SK-N-MC (cell line): ENCODE results near the genes TBC1D7 and NOL7.

DNA sequence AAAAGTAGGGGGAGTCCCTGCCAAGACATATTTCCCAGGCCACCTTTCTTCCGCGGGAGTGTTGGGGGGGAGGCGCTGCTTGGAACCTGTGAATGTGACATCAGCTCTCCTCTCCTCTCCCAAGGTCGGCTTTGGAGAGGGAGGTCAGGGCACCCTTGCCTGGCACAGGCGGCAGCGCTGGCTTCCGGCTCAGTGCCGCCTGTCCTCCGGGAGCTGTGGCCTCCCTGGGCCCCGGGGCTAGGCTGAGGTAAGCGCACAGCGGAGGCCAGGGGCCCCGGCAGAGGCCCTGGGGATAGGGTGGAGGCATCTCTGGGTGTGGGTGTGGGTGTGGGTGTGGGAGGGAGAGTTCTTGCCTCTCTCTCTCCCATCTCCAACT is 1.9 kb upstream of the EDN1 start:
- RRBS, result 26% methylated on average over 4 of the region's 13 CpGs

- RRBS, result no CpG with 5 or more reads among the region's 4 CpGs
Observed at GRCh38 chr6:12336196-12336688, 46.1 kb downstream of the EDN1 start.

DNA sequence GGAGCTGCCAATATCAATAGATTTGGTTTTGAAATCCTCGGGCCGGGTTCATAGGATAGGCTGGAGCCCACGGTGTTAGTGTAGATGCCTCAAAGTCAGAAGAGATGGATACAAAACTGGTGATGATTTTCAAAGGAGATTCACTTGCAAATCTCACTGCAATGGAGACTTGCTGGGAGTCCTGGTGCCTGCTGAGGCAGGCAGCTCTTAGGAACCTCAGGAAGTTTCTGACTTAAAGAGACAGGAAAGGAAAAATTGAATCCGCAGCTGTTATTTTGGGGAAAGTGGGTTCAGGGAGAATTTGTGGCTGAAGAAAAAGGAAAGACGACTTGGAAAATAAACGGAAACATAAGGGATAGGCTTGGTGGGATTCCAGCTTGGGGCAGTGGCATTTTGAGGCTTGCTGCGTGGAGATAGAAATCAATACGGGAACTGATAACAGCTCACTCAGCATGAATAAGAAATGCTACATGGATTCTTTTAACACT is 241.6 kb downstream of the PHACTR1 start:
- RRBS, result no CpG with 5 or more reads among the region's 8 CpGs

- RRBS, result no CpG with 5 or more reads among the region's 5 CpGs
Observed at GRCh38 chr6:12962901-12963465, 246.4 kb downstream of the PHACTR1 start.

DNA sequence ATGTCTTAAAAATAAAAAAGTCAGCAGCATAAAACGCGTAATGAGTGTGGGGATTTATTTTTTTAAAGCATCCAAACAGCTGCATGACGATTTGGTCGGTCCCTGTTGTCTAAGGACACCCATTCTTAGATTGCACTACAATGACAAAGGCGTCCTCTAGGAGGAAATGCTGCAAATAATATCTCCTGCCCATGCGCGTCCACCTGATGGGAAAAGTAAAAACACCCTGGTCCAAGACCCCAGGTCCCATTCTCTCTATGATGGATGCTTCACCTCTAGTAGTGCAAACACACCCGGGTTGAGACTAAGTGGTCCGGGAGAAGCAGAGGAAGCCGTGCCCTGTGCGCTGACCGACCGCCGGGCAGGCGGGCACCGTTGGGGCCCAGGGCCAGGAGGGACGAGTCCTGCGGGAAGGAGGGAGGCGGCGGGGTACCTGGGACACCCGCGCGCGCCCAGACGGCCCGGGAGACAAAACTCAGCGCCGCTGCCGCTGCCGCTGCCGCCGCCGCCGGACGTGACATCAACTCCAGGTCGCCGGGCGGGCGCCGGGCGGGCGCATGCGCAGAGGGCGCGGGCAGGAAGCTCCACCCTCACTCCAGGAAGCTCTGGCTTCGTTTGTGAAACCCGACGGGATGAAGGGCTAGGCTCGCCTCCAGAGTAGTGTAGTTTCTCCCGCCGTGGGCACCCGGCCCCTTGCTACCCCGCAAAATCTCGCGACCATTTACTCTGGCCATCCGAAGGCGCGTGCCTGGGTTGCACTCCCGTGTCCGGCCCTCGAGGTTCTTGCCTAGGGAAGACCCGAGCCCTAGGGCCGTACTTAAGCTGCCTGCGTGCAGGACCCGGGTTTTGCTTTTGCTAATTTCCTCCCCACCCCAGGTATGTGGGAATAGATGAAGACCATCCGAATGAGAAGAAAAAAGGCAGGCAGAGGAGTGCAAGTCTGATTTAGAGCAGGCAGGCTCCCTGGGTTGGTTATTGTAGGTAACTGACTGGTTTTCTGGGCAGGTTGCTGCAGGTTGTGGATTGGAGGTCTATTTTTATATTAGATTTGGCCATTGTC is at the start of gene TBC1D7:
TSS of gene TBC1D7 (minus strand) at position 515 of the 1,060 bp plus-strand sequence.
- RRBS, result 2% methylated on average over 36 of the region's 66 CpGs

- RRBS, result no CpG with 5 or more reads among the region's 6 CpGs
Observed at GRCh38 chr6:13340223-13340642, 11.9 kb upstream of the TBC1D7 start.

DNA sequence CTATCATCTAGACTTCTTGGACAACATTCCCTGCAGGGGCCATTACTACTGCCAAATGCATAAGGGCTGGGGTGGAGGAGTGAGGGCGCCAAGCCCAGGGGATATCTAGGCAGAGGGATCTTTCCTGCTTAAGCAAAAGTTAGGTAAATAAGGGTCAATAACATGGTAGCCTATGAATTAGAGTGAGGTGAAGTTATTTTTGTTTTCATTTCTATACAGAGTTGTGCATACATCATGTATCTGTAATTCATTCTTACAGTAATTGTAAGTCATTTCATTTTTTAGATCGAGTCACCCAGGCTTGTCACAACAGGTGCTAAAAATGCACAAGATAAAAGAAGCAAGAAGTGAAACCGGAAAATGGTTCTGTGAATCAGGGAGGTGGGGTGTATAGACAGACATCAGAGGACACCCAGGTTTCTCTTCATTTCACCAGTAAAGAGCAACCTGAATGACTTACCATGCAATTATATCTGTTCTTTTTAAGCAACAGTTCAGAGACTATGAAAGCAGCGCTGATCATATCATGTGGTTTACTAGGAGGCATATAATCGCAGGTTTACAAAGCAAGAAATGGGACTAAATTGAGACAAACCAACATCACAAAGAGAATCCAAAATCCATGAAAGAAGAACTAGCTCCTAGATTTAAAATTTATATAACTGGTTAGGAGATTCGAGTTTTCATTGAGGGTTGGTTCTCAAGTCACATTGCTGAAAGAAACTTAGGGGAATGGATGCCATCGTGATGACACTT is 27.7 kb upstream of the TBC1D7 start:
- RRBS, result no CpG with 5 or more reads among the region's 7 CpGs

GRCh38 chr6:13405949-13406585 is 77.7 kb upstream of the TBC1D7 start:
- RRBS, result no CpG with 5 or more reads among the region's 13 CpGs

- RRBS, result no CpG with 5 or more reads among the region's 10 CpGs
Observed at GRCh38 chr6:13454500-13455347, 32.7 kb downstream of the GFOD1 start.

DNA sequence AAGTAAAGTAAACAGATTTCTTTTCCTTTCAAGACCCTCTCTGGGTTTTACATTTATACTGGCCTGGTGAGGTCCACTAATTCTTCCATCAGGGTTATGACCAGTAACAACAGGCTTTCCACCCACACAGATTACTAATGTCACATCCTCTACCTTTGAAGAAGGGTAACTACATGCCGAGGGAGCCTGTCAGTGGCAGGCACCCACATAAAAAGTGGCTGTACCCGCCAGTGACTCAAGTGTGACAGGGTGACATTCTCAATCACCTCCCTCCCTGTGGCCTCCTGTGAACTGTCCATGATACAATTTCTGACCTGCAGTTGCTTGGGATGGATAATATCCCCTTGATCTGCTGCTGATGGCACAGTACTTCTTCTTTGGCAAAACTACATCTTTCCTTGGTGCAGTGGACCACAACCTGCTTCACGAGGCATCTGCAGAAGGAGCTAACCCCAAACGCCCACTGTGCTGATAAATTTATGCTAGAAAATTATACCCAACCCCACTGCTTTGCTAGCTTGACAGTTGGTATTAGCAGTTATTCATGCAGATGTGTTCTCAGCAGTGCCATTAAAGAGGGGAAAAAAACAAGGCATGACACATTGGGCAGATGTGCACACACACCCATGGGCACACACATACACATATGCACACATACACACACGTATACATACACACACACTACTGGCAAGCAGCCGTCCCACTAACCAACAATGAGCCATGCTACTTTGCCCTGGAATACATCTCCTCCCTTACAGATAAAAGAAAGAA is 20.9 kb downstream of the GFOD1 start:
- RRBS, result no CpG with 5 or more reads among the region's 6 CpGs

GRCh38 chr6:13558773-13559249 is 15.6 kb upstream of the SIRT5 start:
- RRBS, result no CpG with 5 or more reads among the region's 3 CpGs

DNA sequence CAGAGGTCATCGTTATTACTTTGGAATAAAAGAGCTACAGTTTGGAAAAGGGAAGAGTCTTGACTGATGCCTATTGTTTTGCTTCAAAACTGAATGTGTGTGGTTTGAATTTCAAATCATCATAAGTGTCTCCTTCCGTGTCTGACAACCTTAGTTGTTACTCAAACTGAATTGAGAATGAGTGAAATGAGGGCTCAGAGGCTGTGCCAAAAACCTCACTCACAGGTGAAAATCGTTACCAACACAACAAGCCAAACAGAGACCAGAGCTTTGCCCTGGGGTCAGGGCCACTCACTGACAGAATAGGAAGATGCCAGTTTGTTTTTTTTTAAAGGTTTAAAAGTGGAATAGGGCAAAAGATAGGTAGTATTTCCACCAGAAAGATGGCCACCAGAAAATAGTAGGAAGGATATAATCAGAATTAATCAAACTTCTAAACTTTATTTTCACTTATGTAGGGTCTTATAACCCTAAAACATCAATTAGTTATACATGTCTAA is 15.1 kb upstream of the SIRT5 start:
- RRBS, result no CpG with 5 or more reads among the region's 3 CpGs

- RRBS, result 1% methylated on average over 22 of the region's 75 CpGs
Observed at GRCh38 chr6:13615231-13616362, at the start of gene NOL7. TSS of gene NOL7 (plus strand) at chr6:13615335.

- RRBS, result no CpG with 5 or more reads among the region's 1 CpG
Observed at GRCh38 chr6:13687698-13688361, 23.8 kb downstream of the RANBP9 start.

- RRBS, result no CpG with 5 or more reads among the region's 4 CpGs
Observed at GRCh38 chr6:13690393-13690916, 21.2 kb downstream of the RANBP9 start.

DNA sequence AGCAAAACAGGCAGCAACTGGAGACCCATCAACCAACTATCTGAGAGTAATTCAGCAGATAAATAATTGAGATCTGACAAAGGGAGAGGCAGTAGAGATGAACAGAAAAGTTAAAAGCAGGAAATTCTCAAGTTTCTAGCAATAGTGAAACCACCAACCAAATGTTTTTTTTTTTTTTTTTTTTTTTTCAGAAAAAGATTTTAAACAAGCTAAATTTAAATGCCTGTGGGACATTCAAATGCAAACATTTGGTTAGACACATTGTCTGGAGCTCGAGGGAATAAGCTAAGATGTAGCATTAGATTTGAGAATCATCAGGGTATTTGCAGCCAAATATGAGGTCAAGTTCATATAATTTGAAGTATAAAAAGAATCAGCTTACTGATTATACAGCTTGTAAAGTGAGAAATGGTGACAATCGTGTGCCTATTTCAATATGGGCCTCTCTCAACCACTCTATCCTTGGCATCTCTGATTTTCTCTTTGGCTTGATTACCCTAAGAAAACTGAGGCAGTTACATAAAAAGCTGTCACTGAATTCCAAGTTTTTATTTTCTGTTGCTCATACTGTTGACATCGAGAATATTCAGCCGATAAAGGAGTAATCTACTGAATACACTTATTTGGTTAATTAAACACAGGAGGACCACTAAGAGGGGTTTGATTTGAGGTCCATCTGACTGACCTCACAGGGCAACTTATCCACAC is 16.2 kb downstream of the RANBP9 start:
- RRBS, result no CpG with 5 or more reads among the region's 4 CpGs

GRCh38 chr6:13767193-13767921 is 47.0 kb downstream of the MCUR1 start:
- RRBS, result no CpG with 5 or more reads among the region's 18 CpGs

DNA sequence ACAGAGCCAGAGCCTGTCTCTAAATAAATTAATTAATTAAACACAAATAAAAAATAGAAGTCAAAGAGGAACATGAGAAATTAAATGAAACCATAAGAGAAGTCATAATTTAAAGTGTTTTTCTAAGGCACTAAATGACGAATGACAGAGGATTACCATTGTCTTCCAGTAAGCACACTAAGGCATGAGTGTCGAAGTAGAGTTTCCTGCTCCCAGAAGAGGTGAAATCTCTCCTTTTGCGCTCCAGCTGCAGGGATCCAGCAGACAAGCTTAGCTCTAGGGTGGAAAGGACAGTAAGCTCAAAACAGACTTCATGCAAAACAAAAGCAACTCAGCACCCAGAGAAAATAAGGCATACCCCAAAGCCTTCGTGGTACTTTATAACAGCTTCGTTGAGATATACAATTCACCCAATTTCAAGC is 7.6 kb downstream of the MCUR1 start:
- RRBS, result no CpG with 5 or more reads among the region's 5 CpGs

DNA sequence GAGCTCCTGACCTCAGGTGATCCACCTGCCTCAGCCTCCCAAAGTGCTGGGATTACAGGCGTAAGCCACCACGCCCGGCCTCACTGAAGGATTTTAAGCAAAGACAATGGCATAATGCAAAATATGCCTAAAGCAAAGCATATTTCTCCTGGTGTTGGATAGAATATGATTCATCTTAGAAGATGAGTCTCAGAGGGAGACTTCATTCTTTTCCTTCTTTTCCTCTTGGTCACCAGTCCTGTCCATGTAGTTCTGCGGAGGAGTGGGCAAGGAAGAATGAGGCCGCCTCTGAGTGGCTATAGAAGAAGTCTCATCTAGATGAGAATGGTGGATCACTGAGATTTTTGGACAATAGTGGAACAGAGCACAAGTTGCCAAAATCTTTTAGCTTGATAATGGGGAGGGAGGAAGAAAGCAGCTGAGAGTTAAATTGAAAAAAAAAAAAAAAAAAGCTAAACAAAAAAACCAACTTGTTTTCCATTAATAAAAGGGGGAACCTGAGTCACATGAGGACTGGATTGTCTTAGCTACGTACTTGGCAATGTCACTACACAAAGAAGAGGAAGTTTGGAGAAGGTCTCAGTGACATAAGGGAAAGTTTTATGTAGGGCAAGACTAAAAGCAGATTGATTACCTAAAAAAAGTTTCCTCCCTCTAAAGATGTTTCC is 5.9 kb downstream of the CD83 start:
- RRBS, result no CpG with 5 or more reads among the region's 6 CpGs

DNA sequence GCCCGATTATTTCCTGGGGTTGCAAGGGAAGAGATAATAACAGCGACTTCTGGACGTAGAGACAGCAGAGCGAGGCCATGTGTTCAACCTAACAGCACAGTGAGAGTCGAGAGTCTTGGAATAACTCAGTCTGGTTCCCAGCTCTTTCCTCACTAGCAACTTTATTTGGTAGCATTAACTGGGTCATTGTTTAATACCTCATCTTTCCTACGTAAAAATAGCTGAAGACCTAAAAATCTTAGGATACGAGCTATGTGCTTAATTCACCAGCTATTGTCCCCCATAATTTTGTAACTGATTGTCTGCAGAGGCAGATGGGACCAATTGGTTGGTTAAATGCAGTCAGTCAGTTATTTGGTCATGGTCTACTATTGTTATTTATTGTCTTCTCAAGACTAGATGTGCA is 21.3 kb downstream of the CD83 start:
- RRBS, result no CpG with 5 or more reads among the region's 7 CpGs